ENCODE measurements around a stretch of chr15.

DNA sequence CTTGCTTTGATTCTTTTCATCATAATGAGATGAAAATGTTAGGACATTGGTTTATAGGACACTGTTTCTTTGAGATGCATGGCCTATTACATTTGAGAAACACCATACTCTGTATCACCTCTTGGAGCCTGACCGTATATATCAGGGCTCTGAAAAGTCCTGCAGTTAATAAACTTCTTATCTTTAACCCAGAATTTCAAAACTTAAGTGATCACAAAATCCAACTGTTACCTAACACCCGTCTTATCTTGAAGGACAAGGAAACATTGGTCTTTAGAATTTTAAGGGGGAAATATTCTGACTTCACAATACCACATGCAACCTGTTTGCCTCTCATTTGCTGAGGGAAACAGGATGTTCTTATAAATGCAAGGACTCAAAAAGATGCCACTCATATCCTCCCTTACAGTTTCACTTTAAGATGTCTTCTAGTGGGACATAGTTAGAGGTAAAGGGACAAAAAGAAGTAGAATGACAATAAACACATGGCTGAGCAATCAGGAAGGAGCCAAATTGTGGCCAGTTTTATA lies 67.8 kb downstream of the CRTC3 start:
- RRBS, result no CpG with 5 or more reads among the region's 2 CpGs
CAGE:
- cytosol, long polyA plus RNA, result no peak
- long polyA plus RNA, result no peak
- nucleus, long polyA plus RNA, result no peak

GRCh38 chr15:90666953-90667358 lies 50.2 kb upstream of the BLM start:
- RRBS, result no CpG with 5 or more reads among the region's 4 CpGs
CAGE:
- cytosol, long polyA plus RNA, result no peak
- long polyA plus RNA, result no peak
- nucleus, long polyA plus RNA, result no peak

- RRBS, result no CpG with 5 or more reads among the region's 6 CpGs
CAGE:
- cytosol, long polyA plus RNA, result no peak
- long polyA plus RNA, result no peak
- nucleus, long polyA plus RNA, result no peak
Measured at GRCh38 chr15:90750287-90750686, 33.1 kb downstream of the BLM start.

DNA sequence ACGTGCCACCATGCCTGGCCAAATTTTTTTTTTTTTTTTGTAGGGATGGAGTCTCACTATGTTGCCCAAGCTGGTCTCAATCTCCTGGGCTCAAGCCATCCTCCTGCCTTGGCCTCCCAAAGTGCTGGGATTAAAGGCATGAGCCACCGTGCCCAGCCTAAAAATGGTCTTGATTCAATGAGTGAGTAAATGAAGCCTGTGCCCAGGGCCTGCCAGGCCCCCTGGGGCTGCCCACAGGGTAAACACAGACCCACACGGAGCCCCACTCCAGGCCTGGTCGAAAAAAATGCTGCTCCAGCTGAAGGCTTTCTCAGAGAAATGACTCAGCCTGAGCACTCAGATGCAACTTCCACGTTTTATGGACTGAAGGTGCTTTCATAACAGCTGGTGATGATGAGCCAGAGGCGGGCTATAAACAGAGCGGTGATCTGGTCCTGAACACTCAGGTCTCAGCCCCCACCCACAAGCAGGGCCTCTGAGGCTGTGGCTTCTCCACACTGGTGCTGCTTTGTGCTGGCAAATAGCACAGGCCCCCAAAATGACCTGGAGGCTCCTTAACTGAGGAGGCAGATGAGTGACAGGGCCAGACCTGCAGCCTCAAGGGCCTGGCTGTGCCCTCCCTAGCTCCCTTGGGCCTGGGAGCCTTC lies 23.3 kb upstream of the FURIN start:
- RRBS, result no CpG with 5 or more reads among the region's 7 CpGs
CAGE:
- cytosol, long polyA plus RNA, result no peak
- long polyA plus RNA, result no peak
- nucleus, long polyA plus RNA, result no peak

- RRBS, result no CpG with 5 or more reads among the region's 11 CpGs
CAGE:
- cytosol, long polyA plus RNA, result no peak
- long polyA plus RNA, result no peak
- nucleus, long polyA plus RNA, result no peak
Measured at GRCh38 chr15:90872606-90873301, 4.4 kb downstream of the FURIN start.

DNA sequence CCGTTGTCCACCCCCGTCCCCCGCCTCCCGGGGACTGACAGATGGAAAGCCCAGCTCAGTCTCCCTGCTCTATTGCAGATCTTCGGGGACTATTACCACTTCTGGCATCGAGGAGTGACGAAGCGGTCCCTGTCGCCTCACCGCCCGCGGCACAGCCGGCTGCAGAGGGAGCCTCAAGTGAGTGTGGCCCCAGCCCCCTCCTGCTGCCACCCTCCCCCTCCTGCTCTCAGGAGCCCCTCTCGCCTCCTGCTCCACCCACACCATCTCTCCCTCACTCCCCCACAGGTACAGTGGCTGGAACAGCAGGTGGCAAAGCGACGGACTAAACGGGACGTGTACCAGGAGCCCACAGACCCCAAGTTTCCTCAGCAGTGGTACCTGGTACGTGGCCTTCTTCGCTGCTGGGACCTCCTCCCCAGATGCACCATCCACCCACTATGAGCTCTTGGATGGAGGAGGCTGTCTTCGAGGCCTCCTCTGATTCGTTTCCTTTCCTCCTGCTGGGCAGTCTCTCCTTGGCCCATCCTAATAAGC lies 7.9 kb downstream of the FURIN start:
- RRBS, result 96% methylated on average over 4 of the region's 22 CpGs
CAGE:
- cytosol, long polyA plus RNA, result no peak
- long polyA plus RNA, result no peak
- nucleus, long polyA plus RNA, result no peak

GRCh38 chr15:90905189-90905764 lies 2.2 kb downstream of the MAN2A2 start:
- RRBS, result 100% methylated on average over 3 of the region's 19 CpGs
CAGE:
- cytosol, long polyA plus RNA, result no peak
- long polyA plus RNA, result no peak
- nucleus, long polyA plus RNA, result no peak

GRCh38 chr15:90918183-90918579 lies 14.2 kb downstream of the HDDC3 start:
- RRBS, result no CpG with 5 or more reads among the region's 10 CpGs
CAGE:
- cytosol, long polyA plus RNA, result no peak
- long polyA plus RNA, result no peak
- nucleus, long polyA plus RNA, result no peak

DNA sequence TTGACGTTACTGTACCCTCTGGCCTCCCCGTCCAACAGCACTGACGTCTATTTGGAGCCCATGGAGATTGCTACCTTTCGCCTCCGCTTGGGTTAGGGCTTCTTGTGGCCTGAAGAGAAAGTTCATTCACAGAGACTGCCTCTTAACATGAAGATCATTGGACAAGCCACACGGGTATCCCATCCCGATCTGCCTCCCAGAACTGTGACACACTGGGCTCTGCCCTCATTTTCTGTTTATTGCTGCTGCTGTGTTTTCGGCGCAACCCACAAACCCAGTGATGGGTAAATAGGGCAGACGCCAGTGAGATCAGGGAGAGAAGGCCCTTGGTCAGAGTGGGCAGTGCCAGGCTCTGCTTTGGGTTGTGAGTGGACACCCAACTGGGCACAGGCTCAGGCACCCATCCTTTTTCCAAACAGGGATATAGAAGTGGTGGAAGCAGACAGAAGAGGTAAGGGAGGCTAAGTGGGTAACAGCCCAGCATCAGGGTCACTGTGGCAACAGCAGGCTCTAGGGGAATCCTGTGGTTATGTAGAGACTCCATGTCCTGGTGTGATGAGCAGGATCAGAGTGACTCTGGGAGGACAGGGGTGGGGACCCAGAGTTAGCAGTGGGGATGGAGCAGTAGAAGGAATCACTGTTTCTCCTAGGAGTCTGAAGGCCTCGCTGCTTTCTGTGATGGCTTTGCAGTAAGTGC lies 12.5 kb downstream of the HDDC3 start:
- RRBS, result no CpG with 5 or more reads among the region's 11 CpGs
CAGE:
- cytosol, long polyA plus RNA, result no peak
- long polyA plus RNA, result no peak
- nucleus, long polyA plus RNA, result no peak

- RRBS, result no CpG with 5 or more reads among the region's 13 CpGs
CAGE:
- cytosol, long polyA plus RNA, result no peak
- long polyA plus RNA, result no peak
- nucleus, long polyA plus RNA, result no peak
Measured at GRCh38 chr15:91693801-91694915, 159.3 kb upstream of the SLCO3A1 start.

DNA sequence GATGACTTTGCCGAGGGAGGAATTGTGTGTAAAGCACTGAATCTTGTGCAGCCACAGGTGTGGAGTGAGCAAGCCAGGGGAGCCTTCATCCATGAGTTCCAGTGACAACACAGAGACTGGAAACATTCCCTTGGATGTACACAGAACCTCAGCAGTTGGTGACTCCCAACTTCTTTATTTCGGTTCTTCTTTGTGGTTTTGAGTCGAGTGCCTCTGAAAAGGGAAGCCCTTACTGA lies 7.6 kb downstream of the SLCO3A1 start:
- RRBS, result no CpG with 5 or more reads among the region's 3 CpGs
CAGE:
- cytosol, long polyA plus RNA, result no peak
- long polyA plus RNA, result no peak
- nucleus, long polyA plus RNA, result no peak

GRCh38 chr15:91941634-91942217 lies 88.2 kb downstream of the SLCO3A1 start:
- RRBS, result no CpG with 5 or more reads among the region's 5 CpGs
CAGE:
- cytosol, long polyA plus RNA, result no peak
- long polyA plus RNA, result no peak
- nucleus, long polyA plus RNA, result no peak

- RRBS, result no CpG with 5 or more reads among the region's 10 CpGs
CAGE:
- cytosol, long polyA plus RNA, result no peak
- long polyA plus RNA, result no peak
- nucleus, long polyA plus RNA, result no peak
Measured at GRCh38 chr15:92006888-92007684, 153.6 kb downstream of the SLCO3A1 start.

GRCh38 chr15:92017118-92017751 lies 163.7 kb downstream of the SLCO3A1 start:
- RRBS, result no CpG with 5 or more reads among the region's 6 CpGs
CAGE:
- cytosol, long polyA plus RNA, result no peak
- long polyA plus RNA, result no peak
- nucleus, long polyA plus RNA, result no peak

GRCh38 chr15:92120205-92120663 lies 266.7 kb downstream of the SLCO3A1 start:
- RRBS, result no CpG with 5 or more reads among the region's 6 CpGs
CAGE:
- cytosol, long polyA plus RNA, result no peak
- long polyA plus RNA, result no peak
- nucleus, long polyA plus RNA, result no peak

DNA sequence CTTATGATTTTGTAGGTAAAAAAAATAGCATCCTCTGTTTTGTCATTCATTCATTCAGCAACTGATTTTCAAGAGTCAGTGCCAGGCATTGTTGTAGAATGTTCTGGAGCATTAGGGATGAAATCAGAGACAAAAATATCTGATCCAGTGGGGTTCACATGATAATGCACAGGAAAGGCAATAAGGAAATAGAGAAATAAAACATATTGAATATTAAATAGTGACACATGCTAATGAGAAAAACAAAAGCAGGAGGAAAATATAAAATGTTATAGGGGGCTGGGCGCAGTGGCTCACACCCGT lies 116.4 kb downstream of the FAM174B start:
- RRBS, result no CpG with 5 or more reads among the region's 2 CpGs
CAGE:
- cytosol, long polyA plus RNA, result no peak
- long polyA plus RNA, result no peak
- nucleus, long polyA plus RNA, result no peak

DNA sequence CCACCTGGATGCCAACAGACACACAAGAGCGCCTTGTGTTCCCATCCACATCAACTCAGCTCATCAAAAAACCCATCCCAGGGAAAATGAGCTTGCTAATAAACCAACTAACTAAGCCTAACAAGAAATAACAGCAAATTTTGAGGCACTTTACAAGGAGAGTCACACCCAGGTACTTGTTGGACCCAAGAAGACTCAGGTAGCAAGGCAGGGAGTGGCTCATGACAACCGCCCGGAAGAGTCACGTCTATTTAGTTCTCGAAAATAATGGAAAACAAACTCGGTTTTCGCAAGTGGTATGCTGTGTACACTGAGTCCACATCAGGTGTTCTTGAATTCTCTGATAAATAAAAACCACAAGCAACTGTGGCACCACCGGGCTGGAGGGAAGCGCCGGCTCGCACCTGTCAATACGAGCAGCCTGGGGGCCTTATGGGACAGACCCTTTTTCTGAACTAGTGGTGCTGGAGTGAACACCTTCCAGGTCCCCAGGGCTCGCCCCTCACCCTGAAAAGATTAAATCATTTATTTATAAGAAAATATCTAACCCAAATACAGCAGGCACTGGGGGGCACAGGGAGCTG lies 40.4 kb downstream of the FAM174B start:
- RRBS, result no CpG with 5 or more reads among the region's 13 CpGs
CAGE:
- cytosol, long polyA plus RNA, result no peak
- long polyA plus RNA, result no peak
- nucleus, long polyA plus RNA, result no peak

DNA sequence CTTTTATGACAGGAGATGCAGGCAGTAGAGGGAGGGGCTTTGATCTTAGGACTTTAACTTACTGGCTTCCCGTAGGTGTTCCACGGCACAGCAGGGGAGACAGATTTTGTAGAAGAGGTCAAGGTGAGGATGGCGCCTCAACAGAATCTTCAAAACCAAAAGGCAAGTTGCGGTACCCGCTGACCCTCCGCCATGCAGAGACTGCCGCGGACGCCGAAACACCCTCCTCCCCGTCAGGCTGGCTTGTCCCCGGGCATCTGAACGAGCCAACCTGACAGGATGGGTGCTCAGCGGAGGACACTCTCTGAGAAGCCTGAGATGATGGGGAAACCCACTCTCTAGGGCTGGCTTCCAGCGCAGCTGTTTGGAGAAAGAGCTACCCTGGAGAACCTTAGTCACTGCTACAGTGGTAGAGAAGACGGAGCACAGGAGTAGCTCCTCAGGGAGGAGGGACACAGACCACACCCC lies 39.1 kb downstream of the FAM174B start:
- RRBS, result no CpG with 5 or more reads among the region's 16 CpGs
CAGE:
- cytosol, long polyA plus RNA, result no peak
- long polyA plus RNA, result no peak
- nucleus, long polyA plus RNA, result no peak

DNA sequence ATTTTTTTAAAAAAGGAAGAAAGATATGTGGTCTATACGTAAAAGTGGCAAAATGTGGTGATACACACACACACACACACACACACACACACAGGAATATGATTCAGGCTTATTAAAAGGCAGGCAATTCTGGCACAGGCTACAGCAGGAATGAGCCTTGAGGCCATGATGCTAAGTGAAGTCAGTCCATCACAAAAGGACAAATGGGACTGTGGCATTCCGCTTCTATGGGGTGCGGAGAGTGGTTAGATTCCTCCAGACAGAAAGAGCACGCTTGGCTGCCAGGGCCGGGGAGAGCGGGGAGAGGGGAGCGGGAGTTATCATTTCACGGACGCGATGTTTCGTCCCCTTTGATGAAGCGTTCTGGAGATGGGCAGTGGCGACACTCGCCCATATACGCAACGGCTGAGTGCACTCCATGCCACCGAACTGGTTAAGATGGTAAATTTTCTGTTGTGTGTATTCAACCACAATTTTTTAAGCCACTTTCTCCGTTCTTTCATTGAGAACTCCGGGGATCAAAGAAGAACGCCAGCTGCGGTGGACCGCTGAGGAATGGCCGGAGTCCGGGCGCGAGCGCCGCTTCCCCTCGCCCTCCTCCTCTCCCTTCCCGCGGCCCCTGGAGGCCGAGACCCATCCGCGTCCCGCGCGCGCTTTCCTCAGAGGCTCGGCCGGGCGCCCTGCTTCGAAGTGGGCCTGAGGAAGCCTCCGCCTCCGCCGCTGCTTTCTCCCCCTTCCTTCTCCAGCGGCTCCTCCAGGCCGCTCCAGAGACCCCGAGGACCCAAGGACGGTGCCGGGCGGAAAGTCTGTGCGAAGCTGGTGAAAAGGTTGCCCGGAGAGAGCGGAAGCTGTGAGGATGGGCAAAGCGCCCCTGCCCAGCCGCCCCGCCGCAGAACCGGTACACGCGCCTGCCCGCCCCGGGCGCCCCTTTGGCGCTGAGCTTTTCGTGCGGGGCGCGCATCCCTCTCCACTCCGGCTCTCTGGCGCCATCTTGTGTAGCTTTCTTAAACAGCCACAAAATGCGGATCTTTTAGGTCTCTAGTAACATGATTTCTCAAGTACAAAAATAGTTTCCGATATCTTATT lies 58.8 kb upstream of the FAM174B start:
- RRBS, result 3% methylated on average over 34 of the region's 73 CpGs
CAGE:
- cytosol, long polyA plus RNA, result no peak
- long polyA plus RNA, result no peak
- nucleus, long polyA plus RNA, result no peak

GRCh38 chr15:92733618-92734690 lies 78.4 kb upstream of the FAM174B start:
- RRBS, result no CpG with 5 or more reads among the region's 41 CpGs
CAGE:
- cytosol, long polyA plus RNA, result no peak
- long polyA plus RNA, result no peak
- nucleus, long polyA plus RNA, result no peak

Data from SK-N-SH (cell line).